ENCODE results near the gene SFXN4.

DNA sequence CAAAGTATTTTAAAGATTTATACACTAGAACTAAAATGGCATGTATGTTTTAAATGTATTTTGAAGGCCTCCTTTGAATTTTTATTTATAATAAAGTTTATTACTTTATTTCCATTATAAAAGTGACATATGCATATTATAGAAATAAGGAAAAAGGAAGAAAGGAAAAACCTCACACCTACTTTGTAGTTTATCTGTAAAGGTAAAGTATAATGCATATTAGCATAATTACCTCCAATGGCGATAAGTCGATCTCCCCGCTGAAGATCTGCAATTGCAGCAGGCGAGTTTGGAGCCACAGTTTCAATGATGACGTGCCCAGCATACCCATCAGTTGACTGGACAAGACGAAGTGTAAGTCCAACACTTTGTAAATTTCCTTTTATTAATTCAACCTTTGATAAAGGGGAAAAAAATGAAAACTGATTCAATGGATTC lies 49.1 kb downstream of the SLC18A2 start:
- RAMPAGE, long total RNA, result no peak
- RRBS, 2 experiments, result no CpG with 5 or more reads among the region's 6 CpGs
CAGE:
- cytosol, long polyA minus RNA, result no peak
- cytosol, long polyA plus RNA, result no peak
- long polyA plus RNA, result no peak
- nucleolus, long total RNA, result no peak
- nucleus, long polyA plus RNA, result no peak
- nucleus, long total RNA, result no peak

- RAMPAGE, long total RNA, result no peak
- RRBS, 2 experiments, result 1% methylated on average over 15 to 16 of the region's 64 CpGs
CAGE:
- cytosol, long polyA minus RNA, result no peak
- cytosol, long polyA plus RNA, result no peak
- long polyA plus RNA, result no peak
- nucleolus, long total RNA, result no peak
- nucleus, long polyA plus RNA, result no peak
- nucleus, long total RNA, result no peak
Observed at GRCh38 chr10:117374170-117374969, 870 bp downstream of the PDZD8 start.

- RAMPAGE, long total RNA, result no peak
- RRBS, 2 experiments, result 6 to 18% methylated on average over 3 of the region's 30 CpGs
CAGE:
- cytosol, long polyA minus RNA, result no peak
- cytosol, long polyA plus RNA, result no peak
- long polyA plus RNA, result no peak
- nucleolus, long total RNA, result no peak
- nucleus, long polyA plus RNA, result no peak
- nucleus, long total RNA, result no peak
Observed at GRCh38 chr10:117538003-117538617, 4.4 kb upstream of the EMX2 start.

DNA sequence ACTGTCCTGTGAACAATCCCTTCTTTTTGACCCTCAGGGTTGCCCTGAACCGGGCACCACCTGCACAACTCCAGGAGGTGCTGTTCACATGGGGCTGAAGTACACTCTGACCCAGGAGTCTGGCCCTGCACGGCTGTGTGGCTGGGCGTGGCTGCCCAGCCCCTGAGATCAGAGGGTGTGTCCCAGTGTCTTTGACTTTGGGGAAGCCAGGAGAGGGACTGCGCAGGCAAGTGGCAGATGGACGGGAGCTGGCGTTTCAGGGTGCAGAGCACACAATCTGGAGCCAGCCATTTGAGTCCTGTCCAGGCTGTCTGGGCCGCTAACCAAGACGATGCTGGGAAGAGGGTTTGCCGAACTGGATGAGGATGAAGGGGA lies 121.0 kb upstream of the NANOS1 start:
- RAMPAGE, long total RNA, result no peak
- RRBS, 2 experiments, result no CpG with 5 or more reads among the region's 9 CpGs
CAGE:
- cytosol, long polyA minus RNA, result no peak
- cytosol, long polyA plus RNA, result no peak
- long polyA plus RNA, result no peak
- nucleolus, long total RNA, result no peak
- nucleus, long polyA plus RNA, result no peak
- nucleus, long total RNA, result no peak

DNA sequence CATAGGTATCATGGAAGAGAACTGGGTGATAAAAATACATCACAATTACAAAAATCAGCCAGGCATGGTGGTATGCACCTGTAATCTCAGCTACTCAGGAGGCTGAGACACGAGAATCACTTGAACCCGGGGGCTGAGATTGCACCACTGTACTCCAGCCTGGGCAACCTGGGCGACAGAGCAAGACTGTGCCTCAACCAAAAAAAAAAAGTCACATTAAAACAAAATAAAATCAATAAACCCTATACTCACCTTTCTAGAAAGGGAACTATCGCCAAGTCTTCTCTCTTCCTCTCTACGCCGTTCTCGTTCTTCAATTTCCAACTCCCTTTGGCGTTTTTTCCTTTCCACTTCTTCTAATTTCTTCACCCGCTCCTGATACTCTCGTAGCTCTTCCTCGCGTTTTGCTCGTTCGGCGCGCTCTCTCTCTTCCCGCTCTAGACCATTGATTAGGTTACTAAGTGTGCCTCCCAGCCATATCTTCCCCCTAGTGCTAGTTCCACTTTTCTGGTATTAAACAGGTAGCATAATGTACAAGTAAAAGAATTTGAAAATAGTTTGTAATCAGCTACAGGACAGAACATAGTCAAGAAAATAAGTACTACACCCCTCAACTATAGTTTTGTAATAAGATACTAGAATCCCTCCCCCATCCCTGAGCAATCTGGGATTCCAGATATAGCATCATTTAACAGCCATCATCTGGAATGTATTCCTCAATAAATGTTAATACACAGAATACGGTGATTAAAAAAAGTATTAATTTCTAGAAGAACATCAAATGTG lies 20.2 kb downstream of the NANOS1 start:
- RAMPAGE, long total RNA, result no peak
- RRBS, 2 experiments, result no CpG with 5 or more reads among the region's 18 CpGs
CAGE:
- cytosol, long polyA minus RNA, result no peak
- cytosol, long polyA plus RNA, result start-site peak on the minus strand centred at position 355 of the sequence, 165 bp wide, 110 and 272 reads in 2 replicates
- long polyA plus RNA, result start-site peak on the minus strand centred at position 344 of the sequence, 181 bp wide, 359 and 375 reads in 2 replicates
- nucleolus, long total RNA, result no peak
- nucleus, long polyA plus RNA, result start-site peak on the minus strand centred at position 372 of the sequence, 95 bp wide, 50 and 38 reads in 2 replicates
- nucleus, long total RNA, result no peak

DNA sequence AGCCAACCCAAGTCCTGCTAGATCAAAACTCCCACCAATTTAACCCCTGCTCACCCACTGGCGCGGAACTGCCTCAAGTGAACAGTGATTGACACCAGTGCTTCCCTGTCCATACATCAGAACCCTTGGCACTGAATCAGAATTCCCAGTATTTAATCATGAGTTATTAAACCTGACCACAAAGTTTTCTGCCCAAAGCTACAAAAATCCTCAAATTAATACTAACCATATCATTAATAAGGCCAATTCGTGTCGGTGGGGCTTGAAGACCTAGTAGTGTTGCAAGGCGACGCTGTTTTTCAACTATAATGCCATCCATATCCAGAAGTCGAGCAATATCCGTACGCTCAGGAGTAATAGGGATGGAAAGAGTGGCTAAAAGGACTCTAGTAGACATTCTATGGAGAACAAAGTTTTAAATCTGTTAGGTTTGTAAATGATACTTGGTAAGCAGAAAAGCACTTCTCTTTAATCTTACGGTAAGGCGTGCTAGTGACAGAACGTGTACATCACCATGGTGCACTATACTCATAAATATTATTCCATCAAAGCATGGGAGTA lies 15.4 kb downstream of the EIF3A start:
- RAMPAGE, long total RNA, result no peak
- RRBS, 2 experiments, result no CpG with 5 or more reads among the region's 12 CpGs
CAGE:
- cytosol, long polyA minus RNA, result no peak
- cytosol, long polyA plus RNA, result no peak
- long polyA plus RNA, result no peak
- nucleolus, long total RNA, result no peak
- nucleus, long polyA plus RNA, result no peak
- nucleus, long total RNA, result no peak

DNA sequence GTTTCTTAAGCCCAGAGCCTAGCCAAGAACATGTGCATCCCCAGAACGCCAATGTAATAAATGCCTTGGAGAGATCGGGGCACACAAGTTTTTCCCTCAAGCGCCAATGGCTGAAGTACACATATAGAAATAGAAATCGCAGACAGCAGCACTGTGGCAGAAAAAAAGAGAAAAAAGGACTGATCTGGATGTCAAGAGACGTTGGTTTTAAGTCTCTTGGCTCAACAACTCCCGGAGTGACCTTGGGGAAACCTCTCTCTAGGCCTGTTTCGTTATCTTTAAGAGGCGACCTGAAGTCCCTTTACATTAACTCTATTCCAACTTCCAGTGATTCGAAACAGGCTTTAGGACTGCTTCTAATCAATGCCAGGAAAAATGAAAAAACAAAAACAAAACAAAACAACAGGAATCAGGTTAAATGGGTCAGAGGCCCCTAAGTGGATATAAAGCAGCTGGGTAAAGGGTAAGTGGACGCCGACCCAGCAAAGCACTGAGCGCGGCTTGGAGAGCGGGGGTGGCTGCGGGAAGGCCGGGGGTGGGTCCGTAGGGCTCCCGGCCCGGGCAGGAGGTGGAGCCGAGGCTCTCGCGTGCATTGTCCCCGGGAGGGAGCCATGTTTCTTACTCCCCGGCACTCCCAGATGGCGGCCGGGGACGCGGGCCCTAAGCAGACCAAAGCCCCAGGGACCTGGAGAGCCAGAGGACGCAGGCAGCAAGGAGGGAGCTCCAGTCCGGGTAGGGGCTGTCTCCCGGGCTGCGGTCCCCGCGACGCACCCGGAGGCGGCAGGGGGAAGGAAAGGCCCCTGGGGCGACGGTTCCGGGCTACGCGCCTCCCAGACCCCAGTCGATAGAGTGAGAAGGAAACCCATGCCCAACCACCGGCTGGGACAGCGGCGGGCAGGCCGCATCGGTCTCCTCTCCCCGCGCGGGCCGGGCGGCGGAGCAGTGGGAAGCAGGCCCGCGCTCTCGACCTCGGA lies 721 bp downstream of the EIF3A start:
- RAMPAGE, long total RNA, result no peak
- RRBS, 2 experiments, result under 1 to 2% methylated on average over 28 to 33 of the region's 58 CpGs
CAGE:
- cytosol, long polyA minus RNA, result no peak
- cytosol, long polyA plus RNA, result no peak
- long polyA plus RNA, result no peak
- nucleolus, long total RNA, result no peak
- nucleus, long polyA plus RNA, result no peak
- nucleus, long total RNA, result no peak

- RAMPAGE, long total RNA, result start-site peak on the minus strand at chr10:119165364-119165420, 49 and 80 reads in 2 replicates
- RRBS, 2 experiments, result 1 to 3% methylated on average over 28 of the region's 93 CpGs
CAGE:
- cytosol, long polyA minus RNA, result no peak
- cytosol, long polyA plus RNA, result no peak
- long polyA plus RNA, result no peak
- nucleolus, long total RNA, result start-site peak on the minus strand at chr10:119165351-119165435, 206 reads; start-site peak on the minus strand at chr10:119165652-119165724, 92 reads
- nucleus, long polyA plus RNA, result start-site peak on the minus strand at chr10:119165350-119165452, 115 and 105 reads in 2 replicates; start-site peak on the minus strand at chr10:119165656-119165692, 90 and 91 reads in 2 replicates
- nucleus, long total RNA, result no peak
Observed at GRCh38 chr10:119165024-119166140, at the start of gene SFXN4. SFXN4 (minus strand) TSS chr10:119165714.

DNA sequence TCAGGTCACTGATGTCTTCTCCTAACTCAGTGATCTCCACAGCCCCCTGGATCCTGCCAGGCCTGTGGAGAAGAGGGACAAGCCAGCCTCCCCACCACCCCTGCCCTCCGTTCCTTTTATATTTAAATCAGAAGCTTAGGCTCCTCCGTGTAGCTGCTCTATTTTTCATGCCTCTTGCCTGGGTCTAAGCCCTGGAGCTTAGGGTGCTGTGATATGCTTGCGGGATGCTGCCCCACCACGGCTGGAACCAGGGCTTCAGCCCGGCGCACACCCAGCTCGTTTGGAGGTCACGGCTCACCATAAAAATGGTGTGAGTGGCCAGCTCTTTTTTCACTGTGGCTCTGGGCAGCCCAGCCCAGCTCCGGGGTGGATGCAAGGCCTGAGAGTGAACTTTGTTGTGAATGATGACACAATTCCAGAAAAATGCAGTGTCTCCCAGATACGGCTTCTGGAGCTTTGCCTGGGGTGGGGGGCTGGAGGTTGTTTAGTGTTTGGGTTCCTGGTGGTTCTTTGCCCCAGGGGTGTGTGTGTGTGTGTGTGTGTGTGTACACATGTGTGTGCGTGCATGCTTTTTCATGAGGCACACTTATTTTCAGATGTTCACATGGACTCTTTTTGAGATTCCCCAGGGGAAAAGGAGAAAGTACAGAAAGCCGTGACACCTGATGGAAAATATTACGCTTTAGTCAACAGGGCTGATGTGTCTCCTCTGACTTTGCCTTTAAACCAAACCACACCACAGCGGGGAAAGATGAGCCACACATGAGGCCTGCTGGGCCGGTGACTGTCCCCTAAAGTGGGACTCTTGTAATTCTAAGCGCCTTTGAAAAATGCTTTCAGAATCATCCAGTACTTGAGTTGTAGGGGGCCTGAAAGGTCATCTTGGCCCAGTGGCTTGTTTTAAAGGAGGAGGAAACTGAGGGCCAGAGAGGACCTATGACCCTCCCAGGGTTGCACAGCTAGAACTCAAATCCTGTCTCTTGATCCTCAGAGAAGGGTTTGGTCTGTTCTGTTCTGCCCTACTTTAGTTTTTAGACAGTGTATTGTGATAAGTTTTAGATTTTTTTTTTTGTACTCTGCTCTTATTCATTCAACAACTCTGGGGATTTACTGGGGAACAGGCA lies 46.3 kb downstream of the GRK5 start:
- RAMPAGE, long total RNA, result no peak
- RRBS, 2 experiments, result 96% methylated on average over 5 of the region's 16 CpGs; no CpG with 5 or more reads in 1 of the 2 experiments
CAGE:
- cytosol, long polyA minus RNA, result no peak
- cytosol, long polyA plus RNA, result no peak
- long polyA plus RNA, result no peak
- nucleolus, long total RNA, result no peak
- nucleus, long polyA plus RNA, result no peak
- nucleus, long total RNA, result no peak

DNA sequence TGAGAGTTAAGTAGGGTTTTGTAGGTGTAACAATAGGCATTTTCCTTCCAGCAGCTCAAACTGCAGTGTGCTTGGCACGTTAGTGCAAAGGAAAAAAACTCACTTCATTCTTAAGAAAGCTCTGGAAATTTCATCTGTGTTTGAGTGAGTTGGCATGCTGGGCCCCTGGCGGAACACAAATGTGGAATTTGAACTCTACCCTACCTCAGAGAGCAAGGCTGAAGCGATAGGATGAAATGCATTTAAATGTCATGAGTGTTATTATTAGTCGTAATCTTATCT lies 63.3 kb downstream of the GRK5 start:
- RAMPAGE, long total RNA, result no peak
- RRBS, 2 experiments, result no CpG with 5 or more reads among the region's 4 CpGs
CAGE:
- cytosol, long polyA minus RNA, result no peak
- cytosol, long polyA plus RNA, result no peak
- long polyA plus RNA, result no peak
- nucleolus, long total RNA, result no peak
- nucleus, long polyA plus RNA, result no peak
- nucleus, long total RNA, result no peak

- RAMPAGE, long total RNA, result no peak
- RRBS, 2 experiments, result no CpG with 5 or more reads among the region's 20 CpGs
CAGE:
- cytosol, long polyA minus RNA, result no peak
- cytosol, long polyA plus RNA, result no peak
- long polyA plus RNA, result no peak
- nucleolus, long total RNA, result no peak
- nucleus, long polyA plus RNA, result no peak
- nucleus, long total RNA, result no peak
Observed at GRCh38 chr10:119443254-119443978, 99.1 kb downstream of the RGS10 start.

GRCh38 chr10:119452388-119453010 lies 90.0 kb downstream of the RGS10 start:
- RAMPAGE, long total RNA, result no peak
- RRBS, 2 experiments, result no CpG with 5 or more reads among the region's 23 CpGs
CAGE:
- cytosol, long polyA minus RNA, result no peak
- cytosol, long polyA plus RNA, result no peak
- long polyA plus RNA, result no peak
- nucleolus, long total RNA, result no peak
- nucleus, long polyA plus RNA, result no peak
- nucleus, long total RNA, result no peak

DNA sequence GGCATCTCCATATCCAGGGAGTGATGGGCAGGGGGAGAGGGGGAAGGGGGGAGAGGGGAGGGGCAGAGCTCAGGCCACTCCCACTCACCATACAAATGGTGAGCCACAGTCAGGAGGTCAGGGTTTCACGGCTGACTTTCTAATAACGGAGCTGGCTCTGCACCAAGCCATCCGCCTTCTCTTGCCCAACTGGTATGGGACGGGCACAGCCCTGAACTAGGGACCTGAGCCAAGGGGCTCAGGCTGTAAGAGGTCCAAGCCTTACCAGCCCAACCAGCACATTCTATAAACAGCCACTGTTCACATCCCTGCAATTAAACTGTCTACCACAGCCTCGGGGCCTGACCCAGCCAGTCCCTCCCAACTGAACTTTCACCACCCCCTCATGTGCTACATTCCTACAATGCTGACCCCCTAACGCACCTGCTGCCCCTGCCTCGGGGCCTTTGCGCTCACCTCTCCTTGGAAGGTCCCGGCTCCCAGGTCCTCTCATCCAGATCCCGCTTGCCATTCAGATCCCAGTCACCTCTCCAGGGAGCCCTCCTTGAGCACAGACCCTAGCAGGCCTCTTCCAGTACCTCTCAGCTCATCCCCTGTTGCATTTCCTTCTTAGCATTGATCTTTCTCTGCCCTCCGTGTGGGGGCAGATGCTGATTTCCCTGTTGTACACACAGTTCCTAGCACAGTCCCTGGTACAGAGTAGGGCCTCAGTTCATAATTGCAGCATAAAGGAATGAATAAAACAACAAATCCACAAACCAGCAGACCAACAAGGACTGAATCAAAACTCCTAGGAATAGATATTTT lies 32.4 kb downstream of the RGS10 start:
- RAMPAGE, long total RNA, result no peak
- RRBS, 2 experiments, result no CpG with 5 or more reads among the region's 11 CpGs
CAGE:
- cytosol, long polyA minus RNA, result no peak
- cytosol, long polyA plus RNA, result no peak
- long polyA plus RNA, result no peak
- nucleolus, long total RNA, result no peak
- nucleus, long polyA plus RNA, result no peak
- nucleus, long total RNA, result no peak

DNA sequence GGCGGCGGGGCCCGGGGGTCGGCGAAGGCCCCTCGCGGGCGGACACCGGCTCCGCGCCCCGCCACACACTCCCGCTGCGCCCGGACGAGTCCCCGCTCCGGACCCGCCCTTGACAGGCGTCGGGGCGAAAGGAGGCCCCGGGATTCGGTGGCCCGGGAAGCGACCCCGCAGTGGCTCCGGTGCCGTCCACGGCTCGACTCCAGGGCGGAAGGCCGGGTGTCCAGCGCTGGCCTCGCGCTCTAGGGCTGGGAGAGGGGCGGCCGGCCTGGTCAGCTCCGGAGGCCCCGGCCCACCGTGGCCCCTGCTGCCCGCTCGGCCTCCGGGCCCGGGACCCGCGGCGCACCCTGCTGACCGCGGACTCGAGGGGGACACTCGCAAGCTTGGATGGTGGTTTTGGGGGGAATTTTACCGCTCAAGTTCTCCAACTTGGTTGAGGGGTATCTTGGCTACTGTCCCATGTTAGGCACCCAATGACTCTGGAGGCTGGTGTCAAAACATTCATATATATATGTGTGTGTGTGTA lies 822 bp downstream of the BAG3 start:
- RAMPAGE, long total RNA, result no peak
- RRBS, 2 experiments, result 4 to 7% methylated on average over 24 to 28 of the region's 53 CpGs
CAGE:
- cytosol, long polyA minus RNA, result no peak
- cytosol, long polyA plus RNA, result no peak
- long polyA plus RNA, result no peak
- nucleolus, long total RNA, result no peak
- nucleus, long polyA plus RNA, result no peak
- nucleus, long total RNA, result no peak

DNA sequence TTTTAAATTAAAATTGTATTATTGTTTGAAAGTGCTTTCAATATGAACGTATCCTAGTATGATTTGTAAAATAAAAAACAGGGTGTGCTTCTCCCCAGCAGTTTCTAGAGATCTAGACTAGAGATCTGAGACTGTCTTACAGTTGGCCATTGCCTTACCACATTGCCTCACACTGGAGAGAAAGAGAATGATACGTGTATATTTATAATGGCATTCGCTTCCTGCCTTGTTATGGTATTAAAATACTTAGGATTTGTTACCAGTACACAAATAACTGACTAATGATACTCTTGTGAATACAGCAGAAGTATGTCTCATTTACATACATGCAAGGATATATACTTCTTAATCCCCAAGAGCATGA lies 1.3 kb downstream of the BAG3 start:
- RAMPAGE, long total RNA, result no peak
- RRBS, 2 experiments, result no CpG with 5 or more reads among the region's 3 CpGs
CAGE:
- cytosol, long polyA minus RNA, result no peak
- cytosol, long polyA plus RNA, result no peak
- long polyA plus RNA, result no peak
- nucleolus, long total RNA, result no peak
- nucleus, long polyA plus RNA, result no peak
- nucleus, long total RNA, result no peak

GRCh38 chr10:119663818-119664205 lies 12.6 kb downstream of the BAG3 start:
- RAMPAGE, long total RNA, result no peak
- RRBS, 2 experiments, result no CpG with 5 or more reads among the region's 10 CpGs
CAGE:
- cytosol, long polyA minus RNA, result no peak
- cytosol, long polyA plus RNA, result no peak
- long polyA plus RNA, result no peak
- nucleolus, long total RNA, result no peak
- nucleus, long polyA plus RNA, result no peak
- nucleus, long total RNA, result no peak

DNA sequence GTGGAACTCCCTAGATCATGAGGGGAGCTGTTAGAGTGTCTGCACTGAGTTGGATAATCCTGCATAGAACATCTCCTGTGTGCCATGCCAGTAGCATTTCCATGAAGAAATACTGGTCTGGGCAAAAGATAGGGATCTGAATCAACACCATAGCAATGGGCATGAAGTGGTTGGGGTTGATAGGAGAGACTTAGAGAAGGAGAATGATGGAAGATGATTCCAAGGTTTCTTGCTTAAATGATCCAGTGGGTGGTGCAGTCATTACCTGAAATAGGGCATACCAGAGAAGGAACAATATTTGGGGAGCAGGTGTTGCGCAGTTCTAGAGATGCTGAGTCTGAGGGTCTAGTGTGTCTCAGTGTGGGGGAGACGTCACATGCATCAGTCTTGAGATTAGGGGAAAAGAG lies 62.0 kb downstream of the INPP5F start:
- RAMPAGE, long total RNA, result no peak
- RRBS, 2 experiments, result no CpG with 5 or more reads among the region's 2 CpGs
CAGE:
- cytosol, long polyA minus RNA, result no peak
- cytosol, long polyA plus RNA, result no peak
- long polyA plus RNA, result no peak
- nucleolus, long total RNA, result no peak
- nucleus, long polyA plus RNA, result start-site peak on the plus strand centred at position 297 of the sequence, 331 bp wide, 19 and 17 reads in 2 replicates
- nucleus, long total RNA, result no peak

DNA sequence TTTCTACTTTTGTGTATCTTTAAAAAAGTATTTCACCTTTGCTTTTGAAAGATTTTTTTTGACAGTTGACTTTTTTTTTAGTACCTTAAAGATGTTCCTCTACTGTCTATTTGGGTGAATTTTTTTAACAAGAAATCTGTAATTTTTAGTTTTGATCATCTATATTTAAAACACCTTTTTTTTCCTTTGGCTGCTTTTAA lies 152.2 kb upstream of the PLPP4 start:
- RAMPAGE, long total RNA, result no peak
CAGE:
- cytosol, long polyA minus RNA, result no peak
- cytosol, long polyA plus RNA, result no peak
- long polyA plus RNA, result no peak
- nucleolus, long total RNA, result no peak
- nucleus, long polyA plus RNA, result no peak
- nucleus, long total RNA, result no peak

DNA sequence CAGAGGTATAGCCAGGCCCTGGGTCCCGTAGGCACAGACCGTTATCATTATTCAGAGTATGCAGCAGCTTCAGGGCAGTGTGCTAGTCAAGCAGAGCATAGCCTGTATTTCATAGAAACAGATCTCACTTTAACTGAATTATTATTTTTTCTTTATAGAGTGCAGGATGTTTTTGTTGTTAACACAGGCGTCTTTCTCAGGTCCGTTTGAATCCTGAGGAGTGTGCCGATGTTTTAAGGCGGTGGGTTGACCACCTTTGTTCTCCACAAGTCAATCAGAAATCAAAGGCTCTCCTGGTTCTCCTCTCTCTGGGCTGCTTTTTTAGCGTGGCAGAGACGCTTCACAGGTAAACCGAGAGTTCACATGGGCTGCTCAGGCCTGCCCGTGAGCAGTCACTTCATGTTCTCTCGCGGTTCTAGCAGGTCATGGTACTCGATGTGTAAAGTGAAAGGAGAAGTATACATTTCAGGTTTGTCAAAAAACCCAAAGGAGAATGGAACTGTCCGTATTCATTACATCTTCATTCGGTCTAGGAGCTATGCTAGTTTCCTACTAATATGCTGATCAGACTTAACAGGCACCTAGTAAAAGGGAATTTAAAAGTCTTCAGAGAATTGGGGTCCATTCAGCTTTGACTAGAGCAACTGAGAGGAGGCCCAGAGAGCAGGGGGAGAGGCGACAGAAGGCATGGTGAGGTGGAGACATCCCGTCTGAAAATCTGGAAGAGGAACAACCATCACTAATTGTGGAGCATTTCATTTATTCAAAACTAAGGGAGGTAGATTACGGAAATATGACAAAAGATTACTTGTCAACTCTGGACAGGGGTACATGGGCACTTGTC lies 54.7 kb downstream of the WDR11 start:
- RAMPAGE, long total RNA, result no peak
- RRBS, 2 experiments, result no CpG with 5 or more reads among the region's 18 CpGs
CAGE:
- cytosol, long polyA minus RNA, result no peak
- cytosol, long polyA plus RNA, result no peak
- long polyA plus RNA, result no peak
- nucleolus, long total RNA, result no peak
- nucleus, long polyA plus RNA, result no peak
- nucleus, long total RNA, result no peak

- RAMPAGE, long total RNA, result no peak
- RRBS, 2 experiments, result no CpG with 5 or more reads among the region's 6 CpGs
CAGE:
- cytosol, long polyA minus RNA, result no peak
- cytosol, long polyA plus RNA, result no peak
- long polyA plus RNA, result no peak
- nucleolus, long total RNA, result no peak
- nucleus, long polyA plus RNA, result no peak
- nucleus, long total RNA, result no peak
Observed at GRCh38 chr10:120980582-120981085, 129.5 kb downstream of the WDR11 start.